Thoracic aorta (tissue), 1 donor: ENCODE results near the genes TMEM237 and WDR12.

GRCh38 chr2:200797177-200797833 is 14.4 kb upstream of the BZW1 start:
- RAMPAGE, long total RNA: no peak

DNA sequence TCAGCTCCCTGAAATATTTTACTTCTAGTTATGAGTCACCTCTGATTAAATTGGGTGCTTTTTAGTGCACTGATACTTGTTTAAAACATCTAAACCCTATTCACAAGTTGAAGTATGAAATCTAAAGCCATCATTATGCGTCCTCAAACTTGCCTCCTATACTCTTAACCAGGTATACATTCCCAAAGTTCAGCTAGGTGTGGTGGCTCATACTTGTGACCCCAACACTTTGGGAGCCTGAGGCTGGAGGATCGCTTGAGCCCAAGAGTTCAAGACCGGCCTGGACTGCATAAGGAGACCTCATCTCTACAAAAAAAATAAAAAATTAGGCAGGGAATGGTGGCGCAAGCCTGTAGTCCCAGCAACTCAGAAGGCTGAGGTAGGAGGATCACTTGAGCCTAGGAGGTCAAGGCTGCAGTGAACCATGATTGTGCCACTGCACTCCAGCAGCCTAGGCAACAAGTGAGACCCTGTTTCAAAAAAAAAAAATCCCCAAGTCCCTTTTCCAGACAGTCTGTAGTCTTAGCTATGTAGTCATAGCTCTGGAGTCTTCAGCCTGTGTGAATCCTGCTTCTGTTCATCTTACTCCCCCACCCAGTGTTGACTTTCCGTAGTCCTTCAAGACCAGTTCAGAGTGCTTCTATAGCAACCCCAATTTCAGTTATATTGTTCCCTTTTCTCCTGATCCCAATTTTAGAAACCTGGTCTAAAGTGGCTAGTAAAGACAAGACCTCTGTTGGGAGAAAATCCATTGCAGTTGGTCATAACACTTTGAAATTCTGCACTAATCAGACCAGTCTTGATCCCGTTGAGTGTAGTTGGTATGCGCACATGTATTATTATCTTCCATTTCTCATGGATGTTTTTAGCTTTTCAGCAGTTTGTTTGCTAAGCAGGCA is 8.7 kb downstream of the BZW1 start:
- RAMPAGE, long total RNA: no peak

DNA sequence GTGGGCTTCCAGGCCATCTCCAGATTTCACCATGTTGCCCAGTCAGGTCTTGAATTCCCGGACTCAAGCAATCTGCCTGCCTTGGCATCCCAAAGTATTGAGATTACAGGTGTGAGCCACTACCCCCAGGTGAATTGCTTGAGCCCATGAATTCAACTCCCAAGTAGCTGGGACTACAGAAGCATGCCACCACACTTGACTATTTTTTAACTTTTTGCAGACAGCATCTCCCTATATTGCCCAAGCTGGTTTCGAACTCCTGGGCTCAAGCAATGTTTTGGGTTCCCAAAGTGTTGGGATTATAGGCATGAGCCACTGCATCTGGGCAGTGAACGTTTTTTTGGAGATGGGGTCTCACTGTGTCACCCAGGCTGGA is 14.8 kb downstream of the CLK1 start:
- RAMPAGE, long total RNA: no peak

DNA sequence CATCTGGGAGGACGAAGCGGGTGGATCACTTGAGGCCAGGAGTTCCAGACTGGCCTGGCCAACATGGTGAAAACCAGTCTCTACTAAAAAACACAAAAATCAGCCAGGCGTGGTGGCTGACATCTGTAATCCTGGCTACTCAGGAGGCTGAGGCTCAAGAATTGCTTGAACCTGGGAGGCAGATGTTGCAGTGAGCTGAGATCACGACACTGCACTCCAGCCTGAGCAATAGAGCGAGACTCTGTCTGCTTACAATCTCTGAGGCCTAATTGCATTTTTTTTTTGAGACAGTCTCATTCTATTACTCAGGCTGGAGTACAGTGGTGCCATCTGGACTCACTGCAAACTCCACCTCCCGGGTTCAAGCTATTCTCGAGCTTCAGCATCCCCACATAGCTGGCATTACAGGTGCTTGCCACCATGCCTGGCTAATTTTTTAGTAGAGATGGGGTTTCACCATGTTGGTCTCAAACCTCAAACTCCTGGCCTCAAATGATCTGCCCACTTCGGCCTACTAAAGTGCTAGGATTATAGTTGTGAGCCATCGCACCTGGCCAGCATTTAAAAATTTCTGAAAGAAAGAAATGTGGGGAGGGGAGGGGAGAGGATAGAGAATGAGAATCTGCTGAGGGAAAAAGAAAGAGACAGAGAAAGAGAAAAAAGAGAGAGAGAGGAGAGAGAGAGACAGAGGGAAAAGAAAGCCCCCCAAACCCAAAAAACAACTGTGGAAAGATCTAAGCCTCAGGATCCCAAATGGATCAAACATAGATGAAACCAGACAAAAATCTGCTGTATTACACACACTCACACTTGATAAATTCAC is 12.3 kb downstream of the CLK1 start:
- RAMPAGE, long total RNA: no peak

GRCh38 chr2:201070894-201071474 is 487 bp downstream of the HYCC2 start:
- RAMPAGE, long total RNA: no peak

DNA sequence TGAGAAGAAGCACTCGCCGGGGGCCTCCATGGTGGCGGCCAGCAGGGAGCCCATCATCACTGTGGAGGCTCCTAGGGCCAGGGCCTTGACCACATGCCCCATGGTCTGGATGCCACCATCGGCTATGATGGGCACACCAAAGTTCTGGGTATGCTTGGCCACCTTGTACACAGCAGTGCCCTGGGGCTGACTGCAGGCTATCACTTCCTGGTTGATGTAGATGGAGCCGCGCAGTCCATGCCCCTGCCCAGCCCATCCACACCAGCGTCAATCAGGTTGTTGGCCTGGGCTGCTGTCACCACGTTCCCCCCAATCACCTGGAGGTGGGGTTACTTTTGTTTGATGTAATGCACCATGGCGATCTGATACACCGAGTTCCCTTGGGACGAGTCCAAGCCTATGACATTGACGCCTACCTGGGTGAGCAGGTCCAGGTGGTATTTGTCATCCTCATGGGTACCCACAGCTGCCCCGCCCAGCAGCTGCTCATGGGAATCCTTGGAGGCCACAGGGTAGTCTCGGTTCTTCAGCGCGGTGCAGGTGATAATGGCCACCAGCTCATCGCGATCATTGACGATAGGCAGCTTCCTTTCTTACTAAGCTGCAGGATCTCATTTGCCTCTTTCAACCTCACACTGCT is 22.0 kb downstream of the CFLAR start:
- RAMPAGE, long total RNA: no peak

DNA sequence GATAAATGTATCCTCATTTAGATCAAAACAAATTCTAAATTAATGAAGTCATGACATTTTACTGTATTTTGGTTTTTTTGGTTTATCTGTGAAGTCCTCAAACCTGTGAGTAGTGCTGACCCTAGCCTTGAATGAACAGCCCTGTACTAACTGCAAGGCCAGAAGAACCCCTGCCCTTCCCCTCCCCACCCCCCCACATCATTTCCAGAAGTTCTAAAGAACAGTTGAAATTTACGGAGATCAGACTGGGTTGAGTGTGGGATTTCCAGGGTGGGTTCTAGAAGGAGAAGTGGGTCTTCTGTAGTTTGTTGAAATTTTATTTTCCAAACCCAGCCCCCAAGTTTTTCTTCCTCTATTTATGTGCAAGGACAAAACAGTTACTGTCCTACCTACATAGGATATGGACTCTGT is 26.4 kb upstream of the CASP10 start:
- RAMPAGE, long total RNA: no peak

- RAMPAGE, long total RNA: start-site peak on the plus strand at chr2:201233397-201234110, 17 reads
Observed at GRCh38 chr2:201233214-201234250, 26.8 kb upstream of the CASP8 start.

DNA sequence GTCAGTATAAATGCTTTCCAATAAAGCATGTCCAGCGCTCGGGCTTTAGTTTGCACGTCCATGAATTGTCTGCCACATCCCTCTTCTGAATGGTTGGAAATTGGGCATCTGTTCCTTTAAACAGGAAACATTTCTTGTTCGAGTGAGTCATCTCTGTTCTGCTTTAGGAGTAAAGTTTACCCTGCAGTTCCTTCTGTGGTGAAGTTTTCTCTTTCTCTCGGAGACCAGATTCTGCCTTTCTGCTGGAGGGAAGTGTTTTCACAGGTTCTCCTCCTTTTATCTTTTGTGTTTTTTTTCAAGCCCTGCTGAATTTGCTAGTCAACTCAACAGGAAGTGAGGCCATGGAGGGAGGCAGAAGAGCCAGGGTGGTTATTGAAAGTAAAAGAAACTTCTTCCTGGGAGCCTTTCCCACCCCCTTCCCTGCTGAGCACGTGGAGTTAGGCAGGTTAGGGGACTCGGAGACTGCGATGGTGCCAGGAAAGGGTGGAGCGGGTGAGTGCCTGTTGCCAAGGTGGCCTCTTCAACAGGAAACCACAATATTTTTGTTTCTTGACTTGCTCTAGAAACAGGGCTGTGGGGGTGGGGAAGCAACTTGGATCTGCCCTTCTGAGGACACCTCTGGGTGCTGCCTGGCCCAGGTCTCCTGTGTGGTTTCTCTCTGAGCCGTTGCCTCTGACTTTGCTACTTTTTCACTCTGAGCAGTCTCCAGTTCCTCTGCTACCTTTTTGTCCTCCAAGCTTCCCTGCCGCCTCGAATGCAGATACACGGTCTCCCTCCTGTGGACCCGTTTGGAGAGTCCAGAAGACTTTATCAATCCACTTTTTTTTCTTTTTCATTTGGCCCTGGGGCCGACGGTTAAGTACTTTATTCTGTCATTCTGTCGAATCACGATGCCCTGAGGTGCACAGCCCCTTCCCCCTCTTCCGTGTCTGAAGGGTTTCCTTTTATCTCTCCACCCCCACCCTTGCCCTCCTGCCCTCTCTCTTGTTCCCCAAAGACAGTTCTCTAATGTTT is 2.1 kb upstream of the CASP8 start:
- RAMPAGE, long total RNA: start-site peak on the plus strand centred at position 177 of the sequence, 87 bp wide, 48 reads; start-site peak on the plus strand centred at position 359 of the sequence, 109 bp wide, 5 reads

- RAMPAGE, long total RNA: no peak
Observed at GRCh38 chr2:201572753-201573315, 46.1 kb downstream of the C2CD6 start.

- RAMPAGE, long total RNA: no peak
Observed at GRCh38 chr2:201642932-201643797, at the start of gene TMEM237. TSS of gene TMEM237 (minus strand) at chr2:201643503.

- RAMPAGE, long total RNA: no peak
Observed at GRCh38 chr2:201779885-201780279, 851 bp downstream of the ALS2 start.

DNA sequence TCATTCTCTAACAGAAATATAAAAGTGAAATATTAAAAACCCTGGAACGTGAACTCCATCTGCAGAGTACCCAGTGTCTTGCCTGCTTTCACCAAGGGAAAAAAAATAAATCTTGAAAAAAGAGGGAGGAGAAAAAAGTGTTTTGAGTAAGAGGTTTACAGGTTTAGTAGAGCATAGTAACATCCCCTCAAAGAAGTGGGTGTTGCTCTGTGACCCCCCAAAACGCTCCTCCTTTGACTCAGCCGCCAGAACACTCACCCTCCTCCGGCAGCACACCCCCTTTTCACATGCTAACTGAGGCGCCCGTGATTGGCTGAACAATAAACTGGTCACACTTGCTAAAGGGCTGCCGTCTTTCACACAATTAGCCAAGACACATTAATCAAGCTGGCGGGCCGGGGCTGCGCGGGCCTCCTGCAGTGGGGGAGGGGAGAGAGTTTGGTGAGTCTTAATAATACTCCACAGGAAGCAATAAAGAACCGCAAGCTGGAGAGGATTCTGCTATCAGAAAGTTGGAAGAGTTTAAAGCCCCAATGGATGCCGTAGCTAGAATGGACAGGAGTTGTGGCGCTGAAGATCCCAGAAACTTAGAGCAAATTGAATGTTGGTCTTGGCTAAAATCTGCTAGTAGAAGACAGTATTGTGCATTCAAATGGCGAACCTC is 52.5 kb downstream of the CDK15 start:
- RAMPAGE, long total RNA: no peak

DNA sequence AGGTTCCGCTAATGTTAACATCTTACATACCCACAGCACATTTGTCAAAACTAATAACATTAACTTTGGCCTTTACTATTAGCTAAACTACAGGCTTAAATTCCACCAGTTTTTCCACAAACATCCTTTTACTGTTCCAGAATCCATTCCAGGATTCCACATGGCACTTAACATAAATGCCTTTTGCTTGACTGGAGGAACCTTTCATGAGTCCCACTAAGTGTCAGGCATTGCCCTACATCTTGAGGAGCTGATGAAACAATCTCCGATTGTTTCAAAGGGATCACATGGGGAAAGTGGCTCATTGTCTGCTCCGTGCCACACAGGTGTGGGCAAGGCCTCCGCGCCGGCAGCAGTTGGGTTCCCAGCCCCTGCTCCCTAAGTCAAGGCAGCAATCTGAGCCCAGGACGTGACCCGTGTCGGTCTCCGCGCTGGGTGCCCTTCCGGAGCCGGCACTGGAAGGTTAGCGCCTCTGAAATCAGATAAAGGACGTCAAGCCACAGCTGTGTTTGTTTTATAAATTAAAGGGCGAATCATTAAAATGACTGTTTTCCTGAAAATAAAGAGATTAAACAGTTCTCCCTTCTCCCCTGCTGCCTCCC is 84.5 kb upstream of the FZD7 start:
- RAMPAGE, long total RNA: no peak

- RAMPAGE, long total RNA: no peak
Observed at GRCh38 chr2:201976535-201976992, 57.1 kb upstream of the FZD7 start.

GRCh38 chr2:202009070-202009765 is 24.4 kb upstream of the FZD7 start:
- RAMPAGE, long total RNA: no peak

GRCh38 chr2:202038848-202039835 is 5.5 kb downstream of the FZD7 start:
- RAMPAGE, long total RNA: no peak

DNA sequence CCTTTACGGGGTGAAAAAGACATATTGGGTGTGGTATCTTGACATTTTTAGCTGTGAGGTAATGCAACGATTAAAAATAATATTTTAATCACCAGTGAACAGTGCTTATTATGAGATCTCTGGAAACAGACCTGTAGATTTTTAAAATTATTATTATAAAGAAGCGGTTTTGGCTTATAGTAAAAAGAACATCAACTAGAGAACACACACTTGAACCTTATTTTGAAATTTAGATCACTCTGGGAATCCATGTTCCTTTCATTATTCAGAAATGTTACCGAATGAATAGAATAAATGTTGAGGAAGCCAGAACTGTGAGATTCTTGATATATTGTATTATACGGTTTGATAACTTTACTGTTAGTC is 1.6 kb downstream of the BMPR2 start:
- RAMPAGE, long total RNA: no peak

DNA sequence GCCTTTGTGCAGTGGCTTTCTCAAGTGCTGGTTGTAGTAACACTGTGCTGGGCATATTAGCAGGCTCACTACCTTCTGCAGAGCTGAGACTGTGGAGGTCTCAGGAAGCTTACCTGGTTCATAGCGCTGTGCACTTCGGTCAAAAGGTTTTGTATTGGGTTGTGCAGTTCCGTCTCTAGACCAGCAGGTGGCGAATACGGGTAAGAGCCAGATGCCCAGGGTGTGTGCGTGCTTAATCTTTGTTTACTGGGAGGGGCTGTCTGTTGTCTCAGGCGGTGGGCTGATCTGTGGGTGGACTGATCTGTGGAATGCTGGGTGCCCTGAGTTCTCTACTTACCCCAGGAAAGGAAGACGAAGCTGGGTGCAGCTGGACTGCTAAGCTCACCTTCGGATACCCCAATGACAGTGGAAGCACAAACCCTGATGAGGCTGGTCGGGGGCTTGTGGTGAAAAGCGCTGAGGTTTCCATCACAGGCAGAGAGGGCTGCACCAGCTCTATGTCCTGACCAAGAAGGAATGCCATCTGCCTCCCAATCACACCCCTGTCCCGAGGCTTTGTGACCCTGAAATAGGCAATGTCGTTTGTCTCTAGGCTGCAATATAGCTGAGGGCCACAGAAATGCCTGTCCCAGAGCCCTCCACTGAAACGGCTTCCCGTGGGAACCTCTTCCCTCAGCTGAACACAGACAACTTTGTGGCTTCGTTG is 46.0 kb upstream of the FAM117B start:
- RAMPAGE, long total RNA: no peak

- RAMPAGE, long total RNA: start-site peak on the minus strand at chr2:202911645-202911683, 201 reads; start-site peak on the minus strand at chr2:202912130-202912206, 25 reads; start-site peak on the plus strand at chr2:202912214-202912283, 85 reads
Observed at GRCh38 chr2:202911493-202912428, at the start of gene WDR12. TSS of gene WDR12 (minus strand) at chr2:202911673.